ENCODE measurements around the gene RTN4RL1.

GRCh38 chr17:1762920-1763663, 1.2 kb downstream of the SERPINF1 start:
- RRBS, 2 experiments = no CpG with 5 or more reads among the region's 18 CpGs

DNA sequence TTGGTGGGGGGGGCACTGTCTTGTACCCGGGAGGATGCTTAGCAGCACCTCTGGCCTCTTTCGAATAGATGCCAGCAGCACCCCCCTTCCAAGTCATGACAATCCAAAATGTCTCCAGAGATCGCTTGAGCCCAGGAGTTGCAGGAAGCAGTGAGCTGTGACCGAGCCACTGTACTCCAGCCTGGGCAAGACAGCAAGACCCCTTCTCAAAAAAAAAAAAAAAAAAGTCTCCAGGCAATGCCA, 20.3 kb downstream of the SERPINF1 start:
- RRBS, 2 experiments = no CpG with 5 or more reads among the region's 4 CpGs

DNA sequence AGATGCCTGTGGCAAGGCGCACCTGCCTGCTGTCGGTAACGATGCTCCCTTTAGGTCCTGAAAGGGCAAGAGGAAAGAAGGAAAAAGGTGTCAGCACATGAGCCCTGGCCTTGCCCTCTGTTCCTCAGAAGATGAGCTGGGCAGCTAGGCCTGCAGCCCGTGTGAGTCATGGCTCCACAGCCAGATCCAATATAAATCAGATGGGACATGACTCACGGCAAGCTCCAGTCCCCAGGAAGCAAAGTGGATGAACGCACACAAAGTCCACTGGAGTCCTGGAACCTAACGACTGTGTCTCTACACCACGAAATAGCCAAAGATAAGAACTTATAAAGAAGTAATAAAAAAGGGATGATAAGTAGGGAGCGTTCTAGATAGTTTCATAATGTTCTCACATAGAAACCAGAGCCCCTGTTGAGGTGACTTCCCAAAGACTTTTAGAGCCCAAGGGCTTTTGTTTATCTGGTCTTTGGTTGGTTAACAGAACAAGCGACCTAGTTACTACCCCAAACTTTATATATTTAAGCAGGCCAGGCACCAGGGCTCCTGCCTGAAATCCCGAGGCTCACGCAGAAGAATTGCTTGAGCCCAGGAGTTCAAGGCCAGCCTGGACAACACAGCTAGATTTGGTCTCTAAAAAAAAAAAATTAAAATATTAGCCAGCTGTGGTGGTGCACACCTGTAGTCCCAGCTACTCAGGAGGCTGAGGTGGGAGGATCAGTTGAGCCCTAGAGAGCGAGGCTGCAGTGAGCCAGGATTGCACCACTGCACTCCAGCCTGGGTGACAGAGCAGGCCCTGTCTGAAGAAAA, 25.9 kb downstream of the SERPINF1 start:
- RRBS, 2 experiments = no CpG with 5 or more reads among the region's 13 CpGs

DNA sequence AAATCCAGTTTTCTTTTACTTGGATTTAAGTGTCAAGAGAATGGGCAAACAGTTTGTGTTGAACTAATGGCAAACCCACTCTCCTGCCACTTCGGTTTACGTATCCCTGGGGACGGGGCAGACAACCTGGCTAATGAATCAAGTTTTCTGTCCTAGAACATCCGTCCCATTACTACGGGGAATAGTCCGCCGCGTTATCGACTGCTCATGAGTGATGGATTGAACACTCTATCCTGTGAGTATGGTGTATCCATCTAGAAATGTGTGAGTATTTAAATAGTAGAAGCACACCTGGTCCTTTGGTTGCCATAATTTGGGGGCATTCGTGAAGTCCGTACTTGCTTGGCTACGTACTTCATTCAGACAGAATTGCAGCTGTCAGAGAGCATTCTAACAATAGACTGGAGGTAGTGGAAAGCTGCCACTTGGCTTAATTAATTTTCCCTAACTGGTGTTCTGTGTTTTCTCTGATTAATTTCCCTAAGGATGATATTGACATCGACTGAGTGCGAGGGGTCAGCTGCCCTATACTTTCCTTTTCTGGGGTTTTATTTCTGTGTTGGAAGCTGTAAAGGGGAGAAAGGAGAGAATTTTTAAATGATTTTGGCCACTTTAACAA, 14.1 kb downstream of the RPA1 start:
- RRBS, 2 experiments = no CpG with 5 or more reads among the region's 14 CpGs

- RRBS, 2 experiments = no CpG with 5 or more reads among the region's 3 CpGs
Observed at GRCh38 chr17:1996675-1996993, 28.5 kb downstream of the RTN4RL1 start.

- RRBS, 2 experiments = 2 to 4% methylated on average over 50 to 54 of the region's 145 CpGs
Observed at GRCh38 chr17:2024746-2026021, at the start of gene RTN4RL1. Gene RTN4RL1 (minus strand): TSS chr17:2025334.

- RRBS, 2 experiments = 82 to 87% methylated on average over 4 to 8 of the region's 36 CpGs
Observed at GRCh38 chr17:2071394-2072617, 16.9 kb downstream of the HIC1 start.

DNA sequence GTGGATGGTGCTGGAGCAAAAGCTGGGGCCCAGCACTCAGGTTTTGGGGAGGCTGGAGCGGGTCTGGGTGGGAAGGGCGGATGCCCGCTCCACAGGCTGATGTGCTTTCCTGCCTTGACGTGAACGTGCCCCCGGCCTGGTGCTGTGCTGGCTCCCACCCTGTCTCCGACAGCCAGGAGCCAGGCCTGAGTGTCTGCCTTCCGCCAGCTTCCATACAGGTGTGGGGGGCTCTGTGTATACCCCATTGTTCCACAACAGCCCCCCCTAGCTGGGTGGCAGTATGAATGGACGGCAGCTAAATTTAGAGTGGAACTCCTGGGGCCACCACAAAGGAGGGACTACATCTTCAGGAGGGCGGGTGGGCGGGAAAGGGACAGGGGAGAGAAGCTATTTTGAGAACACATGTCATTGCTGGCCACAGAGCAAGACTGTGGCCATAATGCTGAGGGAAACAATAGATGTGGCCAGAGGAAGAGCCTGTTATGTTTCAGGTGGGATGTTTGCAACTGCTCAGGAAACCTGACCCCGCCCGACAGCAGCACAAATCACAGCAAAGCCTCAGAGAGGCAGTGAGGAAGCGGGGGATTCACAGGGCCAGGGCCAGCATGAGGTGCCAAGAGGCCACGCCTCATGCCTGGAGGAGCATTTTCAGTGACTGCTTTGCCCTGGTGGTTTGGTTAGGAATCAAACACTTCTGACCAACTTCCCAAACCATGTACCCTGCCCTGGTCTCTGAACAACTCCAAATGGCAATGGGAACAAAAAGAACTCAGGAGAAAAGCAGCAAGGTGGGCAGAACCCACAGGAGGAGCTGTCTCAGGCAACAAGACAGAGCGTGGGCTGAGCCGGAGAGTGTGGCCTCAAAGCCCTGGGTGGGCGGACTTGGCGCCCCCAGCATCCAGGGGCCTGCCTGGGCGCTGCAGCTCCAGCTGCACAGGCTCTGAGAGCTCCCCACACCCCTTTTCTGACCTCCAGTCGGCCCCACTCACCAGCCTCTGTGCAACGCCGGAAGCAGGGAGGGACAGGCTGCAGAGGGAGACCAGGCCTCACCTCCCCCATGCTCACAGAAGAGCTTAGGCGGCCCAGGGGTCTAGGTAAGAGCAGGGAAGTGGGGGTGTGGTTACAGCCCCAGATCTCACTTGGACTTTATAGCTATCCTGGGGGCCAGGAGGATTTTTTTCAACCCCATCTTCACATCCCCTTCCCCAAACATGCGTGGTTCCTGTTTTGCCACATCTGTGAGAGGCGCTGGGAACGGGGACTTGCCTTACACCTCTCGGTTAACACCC, 20.5 kb downstream of the HIC1 start:
- RRBS, 2 experiments = no CpG with 5 or more reads among the region's 28 CpGs

DNA sequence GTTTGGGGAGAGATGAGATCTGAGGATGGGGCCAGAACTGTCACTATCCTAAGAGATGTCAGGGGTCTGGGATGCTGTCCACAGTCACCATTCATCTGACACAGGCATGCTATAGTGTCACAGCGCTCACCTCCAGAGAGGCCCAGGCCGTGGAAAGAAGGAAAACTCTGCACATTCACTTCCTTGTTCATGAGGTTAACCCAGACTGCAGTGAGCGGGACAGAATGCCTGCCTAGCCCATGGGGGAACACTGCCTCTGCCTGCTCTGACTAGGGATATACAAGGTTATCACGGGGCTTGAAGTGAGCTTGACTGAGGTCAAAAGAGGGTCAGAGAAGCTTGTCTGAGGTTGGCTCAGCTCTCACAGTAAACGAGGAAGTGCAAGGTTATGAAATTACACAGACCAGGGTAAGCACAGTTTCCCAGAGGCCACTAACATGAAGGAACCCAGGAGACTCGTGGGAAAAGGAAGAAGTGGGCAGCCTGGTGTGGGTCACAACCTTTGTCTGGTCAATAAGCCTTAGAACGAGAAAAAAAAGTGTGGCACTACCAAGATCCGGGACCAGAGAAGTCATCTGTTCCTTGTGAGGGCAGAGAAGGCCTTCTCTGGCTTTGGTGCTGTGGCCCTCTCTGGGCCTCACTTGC, 28.7 kb downstream of the HIC1 start:
- RRBS, 2 experiments = no CpG with 5 or more reads among the region's 8 CpGs

DNA sequence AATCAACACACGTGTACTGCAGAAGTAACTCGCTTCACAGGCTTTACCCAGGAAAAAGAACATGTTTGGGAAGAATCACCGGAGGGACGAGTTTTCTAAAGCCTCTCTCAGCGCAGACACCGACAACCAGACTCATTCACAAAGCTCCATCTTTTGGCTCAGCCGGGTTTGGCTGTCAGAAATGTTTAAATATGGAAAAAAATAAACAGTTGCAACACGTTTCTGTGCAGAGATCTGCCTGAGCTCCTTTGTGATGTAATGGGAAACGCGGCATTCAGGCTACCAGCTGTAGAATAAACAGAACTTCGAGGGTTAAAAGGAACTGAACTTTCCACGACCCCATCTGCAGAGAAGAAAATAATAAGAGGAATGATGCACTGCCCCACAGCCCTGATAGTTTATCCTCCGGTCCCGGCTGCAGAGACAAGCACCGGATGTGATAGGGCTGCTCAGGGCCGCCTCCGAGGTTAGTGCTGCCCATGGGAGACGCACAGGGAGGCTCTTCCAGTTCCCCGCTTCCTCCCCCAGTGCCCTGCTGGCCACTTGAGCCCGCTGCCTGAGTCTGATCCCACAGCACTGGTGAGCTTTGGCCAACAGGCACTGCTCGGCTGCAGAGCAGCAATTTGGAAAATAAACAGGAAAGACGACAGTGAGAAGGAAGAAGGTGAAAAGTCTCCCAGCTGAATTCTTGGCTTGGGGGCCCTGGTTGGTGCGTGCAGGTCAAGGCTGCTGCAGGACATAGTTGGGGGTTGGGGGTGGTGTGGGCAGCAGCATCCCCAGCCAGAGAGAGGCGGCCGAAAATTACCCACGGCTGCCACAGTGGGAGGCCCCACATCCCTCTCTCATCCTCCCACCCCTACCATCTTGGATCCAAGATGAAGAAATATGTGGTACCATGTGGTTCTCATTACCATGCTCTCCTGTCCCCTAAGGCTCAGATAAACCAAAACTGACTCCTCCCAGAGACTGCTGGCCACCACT, 120.0 kb downstream of the HIC1 start:
- RRBS, 2 experiments = 89 to 93% methylated on average over 4 of the region's 26 CpGs

DNA sequence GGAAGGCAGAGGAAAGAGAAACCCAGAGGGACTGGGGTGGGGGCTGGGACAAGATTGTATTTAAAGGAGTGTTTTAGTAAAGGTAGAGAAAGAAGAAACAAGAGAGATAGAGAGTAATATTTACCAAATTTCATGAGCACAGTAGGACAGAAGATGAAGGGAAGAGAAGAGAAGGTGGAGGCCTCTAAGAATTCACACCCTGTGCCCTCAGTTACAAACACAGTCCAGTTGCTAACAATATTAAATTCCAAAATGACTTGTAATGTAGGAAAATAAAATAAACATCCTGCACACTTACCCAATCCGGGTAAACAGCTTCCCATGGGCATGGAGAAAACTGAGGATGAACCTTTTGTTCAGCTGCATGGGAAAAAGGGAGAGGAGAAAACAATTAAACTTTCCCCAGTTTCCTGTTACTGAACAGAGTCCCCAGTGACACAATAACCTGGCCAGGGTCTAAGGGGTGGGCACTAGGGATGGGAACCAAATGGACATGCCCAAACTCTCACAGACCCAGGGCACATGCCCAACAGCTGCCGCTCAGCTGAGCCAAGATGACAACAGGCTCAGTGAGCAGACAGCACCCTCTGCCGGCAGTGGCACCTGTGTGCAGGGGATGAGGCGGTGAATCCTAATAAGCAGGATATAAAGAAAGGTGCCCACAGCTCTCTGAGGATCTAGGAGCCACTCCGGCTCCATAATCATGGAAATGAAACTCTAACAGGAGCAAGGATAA, 59.1 kb downstream of the SMG6 start:
- RRBS, 2 experiments = 0 to 16% methylated on average over 3 of the region's 5 CpGs

GRCh38 chr17:2332755-2333374, 3.4 kb downstream of the TSR1 start:
- RRBS, 2 experiments = no CpG with 5 or more reads among the region's 2 CpGs

- RRBS, 2 experiments = no CpG with 5 or more reads among the region's 22 CpGs
Observed at GRCh38 chr17:2384356-2385270, 16.2 kb downstream of the MNT start.

DNA sequence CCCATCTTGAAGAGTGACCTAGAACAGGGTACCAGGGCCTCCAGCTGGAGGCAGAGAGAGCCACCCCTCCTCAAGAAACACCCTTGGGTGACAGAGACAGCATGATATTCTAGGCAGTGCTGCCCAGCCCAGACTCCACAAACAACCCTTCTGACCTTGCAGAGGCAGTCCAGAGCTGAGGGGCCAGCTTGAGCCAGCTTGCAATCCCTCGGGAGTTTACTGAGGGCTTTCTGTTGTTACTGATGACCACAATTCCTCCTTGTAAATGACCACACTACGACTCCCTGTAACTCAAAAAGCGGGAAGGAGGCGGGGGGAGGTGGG, 18.6 kb upstream of the MNT start:
- RRBS, 2 experiments = no CpG with 5 or more reads among the region's 4 CpGs

GRCh38 chr17:2687273-2687512, 24.4 kb downstream of the CLUH start:
- RRBS, 2 experiments = no CpG with 5 or more reads among the region's 5 CpGs

DNA sequence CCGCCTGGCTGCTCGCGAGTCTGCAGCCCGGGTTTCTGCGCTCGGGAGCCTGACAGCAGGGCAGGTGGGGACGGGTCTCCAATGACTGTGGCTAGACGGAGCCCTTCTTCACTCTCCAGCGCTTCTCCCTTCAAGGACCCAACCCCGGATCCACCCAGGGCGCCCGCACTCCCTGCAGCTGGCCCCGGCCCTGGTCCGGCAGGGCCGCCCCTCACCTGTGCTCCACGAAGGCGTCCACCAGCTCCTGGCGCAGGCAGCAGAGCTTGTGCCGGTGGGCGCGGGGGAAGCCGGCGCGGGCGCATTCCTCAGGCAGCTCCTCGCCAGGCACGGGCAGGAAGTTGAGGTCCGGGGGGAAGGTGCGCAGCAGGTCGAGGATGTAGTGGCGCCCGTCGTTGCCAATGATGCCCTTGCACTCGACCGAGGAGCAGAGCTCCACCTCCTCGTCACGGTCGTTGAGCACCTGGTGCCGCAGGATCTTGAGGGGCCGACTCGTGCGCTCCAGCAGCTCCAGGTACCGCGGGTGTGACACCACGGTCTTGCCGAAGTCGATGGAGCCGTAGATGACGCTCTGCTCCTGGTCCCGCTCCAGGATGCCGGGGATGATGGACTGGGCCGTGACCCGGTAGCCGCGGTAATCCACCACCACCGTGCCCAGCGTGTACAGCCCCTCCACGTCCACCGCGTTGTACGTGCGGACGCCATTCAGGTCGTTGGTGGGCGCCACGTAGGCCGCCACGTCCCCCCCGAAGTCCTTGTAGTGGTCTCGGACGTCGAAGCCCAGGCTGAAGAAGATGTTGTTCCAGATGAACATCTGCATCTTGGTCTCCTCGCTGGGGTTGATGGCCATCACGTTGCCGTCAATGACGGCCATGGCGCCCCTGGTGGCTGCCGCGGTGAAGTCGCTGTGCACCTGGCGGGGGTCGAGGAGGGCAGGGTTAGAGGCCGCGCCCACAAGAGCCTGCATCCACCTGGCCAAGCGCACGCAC, 13.6 kb downstream of the CLUH start:
- RRBS, 2 experiments = 96 to 98% methylated on average over 16 to 23 of the region's 86 CpGs

DNA sequence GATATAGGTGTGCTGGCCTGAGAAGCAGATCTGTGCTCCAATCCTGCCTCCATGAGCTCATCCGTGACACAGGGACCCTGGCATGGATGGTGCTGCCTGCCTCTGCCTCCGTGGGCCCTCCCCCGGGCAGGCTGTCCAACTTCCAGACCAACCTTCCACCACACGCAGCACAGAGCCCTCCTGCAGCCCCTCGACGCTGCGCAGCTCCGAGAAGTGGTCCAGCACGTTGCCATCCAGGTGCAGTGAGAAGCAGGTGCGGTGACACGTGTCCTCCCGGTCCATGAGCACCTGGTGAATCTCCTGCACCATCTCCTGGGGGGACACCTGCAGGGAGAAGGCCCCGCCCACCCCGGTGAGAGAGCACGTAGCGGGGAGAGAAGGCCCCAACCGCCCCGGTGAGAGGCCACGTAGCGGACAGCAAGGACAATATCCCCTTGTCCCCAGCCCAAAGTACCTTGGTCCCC, 8.4 kb downstream of the CLUH start:
- RRBS, 2 experiments = 95% methylated on average over 5 to 7 of the region's 20 CpGs

DNA sequence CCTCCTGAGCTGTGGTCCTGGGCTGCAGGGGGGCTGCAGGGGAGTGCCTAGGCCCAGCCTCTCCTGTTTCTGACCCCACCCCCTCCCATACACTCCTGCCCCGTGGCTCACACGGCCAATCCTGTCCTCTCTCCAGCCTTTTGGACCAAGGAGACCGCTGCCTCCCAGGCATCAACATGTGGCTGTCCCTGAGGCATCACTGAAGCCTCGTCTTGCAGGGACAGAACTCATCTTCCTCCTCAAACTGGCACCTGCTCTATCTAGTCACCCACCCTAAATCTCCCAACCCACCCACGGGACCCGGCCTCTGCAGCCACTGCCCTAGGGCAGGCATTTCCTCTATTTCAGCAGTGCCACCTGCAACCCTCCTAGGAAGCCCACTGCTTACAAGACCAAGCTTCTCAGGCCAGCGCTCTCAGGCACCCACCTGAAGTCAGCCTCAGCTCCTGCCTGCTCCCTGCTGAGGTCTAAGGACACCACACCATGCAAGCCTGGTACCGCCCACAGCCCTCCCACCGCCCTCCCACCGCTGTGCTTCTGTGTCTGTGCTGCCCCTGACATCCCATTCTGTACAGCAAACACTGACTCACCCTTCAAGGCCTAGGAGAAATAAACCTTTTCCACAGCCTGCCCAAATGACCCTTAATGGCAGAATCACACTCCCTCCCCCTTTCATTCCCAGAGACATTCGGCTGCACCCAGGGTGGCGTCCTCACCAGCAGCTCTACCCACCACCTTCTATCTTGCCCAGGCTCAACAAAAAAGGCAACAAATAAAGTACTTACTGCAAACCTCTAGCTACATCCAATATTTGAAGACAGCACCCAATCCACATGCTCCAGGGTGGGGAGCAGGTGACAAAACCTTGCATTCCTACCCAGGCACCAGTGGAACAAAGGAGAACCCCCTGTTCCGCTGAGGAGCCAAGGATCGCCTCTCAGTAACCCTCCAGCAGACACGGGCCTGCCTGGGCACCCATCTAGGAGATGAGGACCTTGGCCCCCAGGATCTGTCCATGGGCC, 6.3 kb downstream of the CLUH start:
- RRBS, 2 experiments = no CpG with 5 or more reads among the region's 15 CpGs

DNA sequence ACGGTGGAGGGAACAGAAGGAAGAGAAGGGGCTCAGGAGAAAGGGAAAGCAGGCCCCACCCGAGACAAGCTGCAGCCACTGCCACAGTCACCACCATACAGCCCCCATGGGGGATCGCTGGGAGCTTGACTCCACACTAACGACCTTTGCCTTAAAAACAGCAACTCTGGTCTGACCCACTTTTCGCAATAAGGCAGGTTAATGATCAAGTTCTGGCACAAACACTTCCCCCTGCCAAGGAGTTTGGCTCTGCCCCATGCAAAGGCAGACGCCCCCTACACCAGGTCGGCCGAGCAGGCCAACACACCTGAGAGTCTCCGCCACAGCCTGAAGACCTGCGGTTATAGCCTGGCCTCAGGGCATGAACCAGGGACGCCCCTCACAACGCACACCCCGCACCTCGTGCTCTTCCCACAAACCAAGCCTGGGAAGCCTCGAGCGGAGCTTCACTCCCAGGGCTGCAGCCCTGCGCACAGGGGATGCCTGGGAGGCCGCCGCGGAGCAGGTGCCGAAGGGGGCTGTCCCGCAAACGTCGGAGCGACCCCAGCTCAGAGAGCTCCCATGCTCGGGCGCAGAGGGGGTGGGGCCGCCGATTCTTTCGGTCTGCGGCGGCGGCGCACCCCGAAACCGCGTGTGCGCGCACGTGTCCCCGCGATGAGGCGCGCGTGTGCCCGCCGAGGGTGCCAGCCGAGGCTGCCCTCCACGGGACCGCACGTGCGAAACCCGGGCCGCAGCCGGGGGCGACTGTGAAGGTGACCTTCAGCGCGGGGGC, 724 bp downstream of the CLUH start:
- RRBS, 2 experiments = under 1 to 4% methylated on average over 4 of the region's 58 CpGs

GRCh38 chr17:2712090-2712736, 649 bp upstream of the CLUH start:
- RRBS, 2 experiments = no CpG with 5 or more reads among the region's 38 CpGs